ENCODE results near the genes ATXN1 and KDM1B.

GRCh38 chr6:16136970-16137687 is 8.2 kb downstream of the MYLIP start:
- PRO-cap = no peak

- PRO-cap = no peak
Measured at GRCh38 chr6:16140380-16141205, 11.7 kb downstream of the MYLIP start.

DNA sequence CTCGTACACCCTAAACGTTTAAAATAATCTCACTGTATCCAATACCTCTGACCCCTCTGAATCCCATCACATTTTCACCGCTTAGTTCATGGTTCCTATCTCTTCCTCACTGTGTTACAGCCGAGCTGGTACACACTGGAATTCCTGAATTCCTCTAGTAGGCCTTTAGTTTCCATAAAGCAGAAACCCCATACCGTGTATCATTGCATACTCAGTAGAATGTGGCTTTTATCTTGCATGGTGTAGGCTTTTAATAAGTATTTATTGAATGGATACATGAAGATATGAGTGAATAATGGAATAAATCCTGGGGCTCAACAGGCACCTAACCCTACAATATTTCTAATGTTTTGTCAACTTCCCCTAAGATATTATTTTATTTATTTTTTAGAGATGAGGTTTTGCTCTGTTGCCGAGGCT is 178.3 kb downstream of the GMPR start:
- PRO-cap = no peak

DNA sequence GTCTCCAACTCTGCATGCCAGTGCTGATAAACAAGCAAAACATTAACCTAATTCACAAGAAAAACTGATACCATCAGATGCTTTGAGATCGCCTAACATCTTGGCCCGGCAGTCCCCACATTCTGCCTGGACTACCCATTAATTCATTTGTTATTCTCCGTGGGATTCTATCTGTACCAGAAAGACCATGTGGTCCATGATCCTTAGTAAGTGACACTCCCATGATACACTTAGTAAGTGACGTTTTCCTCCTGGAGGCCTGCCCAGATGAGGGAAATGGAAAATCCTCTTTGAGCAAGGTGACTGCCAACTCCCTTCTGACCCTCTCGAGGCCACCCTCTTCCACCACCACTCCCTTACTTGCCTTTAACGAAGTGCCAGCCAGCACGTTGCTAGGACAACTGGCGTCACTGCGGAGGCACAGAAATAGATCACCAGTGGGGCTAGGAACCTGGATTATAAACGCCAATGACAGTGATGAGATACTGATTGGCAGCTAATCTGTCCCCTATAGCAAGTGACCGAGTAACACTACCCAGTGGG is 239.3 kb downstream of the GMPR start:
- PRO-cap = no peak

GRCh38 chr6:16504578-16504987 is 256.7 kb downstream of the ATXN1 start:
- PRO-cap = no peak

DNA sequence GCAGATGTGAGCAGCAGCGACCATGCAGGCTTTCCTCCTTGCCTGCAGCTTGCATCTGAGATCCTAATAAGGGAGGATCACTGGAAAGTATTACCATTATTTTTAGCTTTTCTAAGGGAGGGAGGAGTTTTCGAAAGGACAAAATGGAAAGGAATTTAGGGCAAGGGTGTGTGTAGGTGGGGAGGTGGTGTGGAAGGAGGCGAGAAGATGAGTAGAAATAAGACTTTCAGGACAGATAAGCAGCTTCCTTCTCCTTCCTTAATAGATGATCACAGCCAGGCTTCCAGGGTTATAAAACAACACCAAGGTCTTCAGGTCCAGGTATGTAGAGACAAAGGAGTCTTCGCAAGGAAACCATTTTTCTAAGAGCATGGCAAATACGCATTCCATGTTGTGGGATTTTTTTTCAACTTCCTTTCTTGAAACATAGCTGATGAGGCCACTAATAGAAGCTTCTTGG is 216.5 kb downstream of the ATXN1 start:
- PRO-cap = no peak

GRCh38 chr6:16740946-16741492 is 20.2 kb downstream of the ATXN1 start:
- PRO-cap = no peak

GRCh38 chr6:16761299-16762222 is at the start of gene ATXN1:
TSS of gene ATXN1 (minus strand) at chr6:16761460.
- PRO-cap = bidirectional peak, plus-strand start at chr6:16761642, minus-strand start at chr6:16761460; bidirectional peak, plus-strand start at chr6:16761915, minus-strand start at chr6:16761883; bidirectional peak, plus-strand start at chr6:16762156, minus-strand start at chr6:16762136

GRCh38 chr6:16804665-16805747 is 43.7 kb upstream of the ATXN1 start:
- PRO-cap = bidirectional peak, plus-strand start at chr6:16804792, minus-strand start at chr6:16804807; unidirectional peak, minus-strand start at chr6:16805067

DNA sequence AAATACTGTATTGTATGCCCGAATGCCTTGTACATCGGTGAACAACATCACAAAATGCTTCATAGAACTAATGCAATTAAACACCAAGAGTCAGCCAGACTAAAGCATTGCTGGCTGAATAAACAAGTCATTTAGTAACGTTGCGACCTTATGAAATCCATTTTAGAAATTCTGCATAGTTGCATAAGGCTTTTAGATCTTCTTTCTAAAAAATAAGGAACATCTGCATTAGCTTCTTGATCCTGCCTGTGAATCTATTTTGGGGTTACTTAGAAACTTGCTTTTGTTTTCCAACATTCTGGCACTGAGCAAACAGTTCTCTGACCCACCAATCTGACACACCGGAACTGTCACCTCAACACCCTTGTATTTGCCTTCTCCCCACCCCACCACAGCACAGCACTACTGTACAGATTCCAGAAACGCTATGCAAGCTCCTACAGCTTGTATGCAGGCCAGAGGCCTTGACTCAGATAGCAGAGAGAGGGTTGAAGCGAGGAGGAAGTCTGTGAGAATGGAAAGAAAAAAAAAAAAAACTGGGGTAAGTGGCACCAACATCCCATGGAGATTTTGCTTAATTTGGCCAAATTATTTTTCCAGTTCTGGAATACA is 55.0 kb downstream of the KIF13A start:
- PRO-cap = no peak

- PRO-cap = no peak
Measured at GRCh38 chr6:17975136-17975834, 12.2 kb downstream of the KIF13A start.

DNA sequence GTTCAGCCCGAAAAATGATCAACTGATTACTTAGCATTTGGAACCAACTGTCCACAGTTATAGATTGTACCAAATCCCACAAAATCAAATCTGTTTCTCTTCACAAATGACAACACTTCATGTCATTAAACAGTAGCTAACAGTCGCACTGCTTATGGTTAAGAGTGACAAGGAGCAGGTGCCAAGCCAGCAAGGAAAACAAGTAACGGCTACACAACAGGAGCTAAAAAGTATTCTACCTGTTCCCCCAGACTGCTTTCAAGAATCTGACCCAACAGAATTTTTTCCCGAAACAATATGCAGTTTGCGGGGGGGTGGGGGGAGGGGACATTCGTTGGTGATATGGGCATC is 2.1 kb downstream of the KIF13A start:
- PRO-cap = no peak

- PRO-cap = no peak
Measured at GRCh38 chr6:18022893-18023480, 35.6 kb upstream of the KIF13A start.

DNA sequence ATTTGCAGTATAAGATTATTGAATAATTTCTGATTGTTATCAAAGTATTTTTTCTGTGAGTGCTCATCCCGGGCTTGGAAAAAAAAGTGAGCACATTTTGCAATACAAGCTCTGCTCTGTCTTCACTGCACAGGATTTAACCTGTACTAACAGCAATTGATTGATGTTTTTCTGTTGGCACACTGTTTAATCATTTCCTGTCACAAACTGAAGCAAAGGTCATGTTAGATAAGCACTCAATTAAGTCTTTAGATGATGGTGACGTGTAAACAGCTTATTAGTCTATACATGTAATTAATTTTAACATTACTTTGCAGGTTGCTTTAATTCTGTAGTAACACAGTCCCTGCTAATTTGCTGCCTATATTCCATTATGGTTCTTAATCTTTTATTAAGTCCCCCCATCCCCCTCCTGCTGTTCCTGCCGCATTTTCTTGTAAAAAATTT is 65.6 kb downstream of the NHLRC1 start:
- PRO-cap = no peak

DNA sequence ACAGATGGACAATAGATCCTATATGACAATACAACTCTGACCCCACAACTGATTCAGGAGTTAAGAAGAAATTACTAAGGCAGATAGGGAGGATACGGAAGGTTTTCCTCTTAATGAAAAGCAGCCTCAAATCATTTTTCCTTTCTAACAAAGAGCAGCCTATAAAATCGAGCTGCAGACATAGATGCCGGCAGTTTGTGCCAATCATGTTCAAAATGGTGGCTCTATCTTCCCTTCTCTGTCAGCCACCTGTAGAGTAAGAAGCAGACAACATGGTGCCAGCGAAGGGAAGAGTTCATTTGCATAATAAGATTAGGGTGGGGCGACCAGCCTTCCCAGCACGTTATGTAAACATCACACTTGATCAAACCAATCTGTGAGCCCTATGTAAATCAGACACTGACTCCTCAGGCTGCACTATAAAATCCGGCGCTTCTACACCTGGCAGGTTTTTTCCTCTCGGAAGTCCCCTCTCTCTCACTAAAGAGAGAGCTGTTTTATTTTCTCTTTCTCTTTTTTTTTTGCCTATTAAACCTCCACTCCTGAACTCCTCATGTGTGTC is 13.1 kb downstream of the TPMT start:
- PRO-cap = no peak

GRCh38 chr6:18155232-18155762 is at the start of gene KDM1B:
TSS of gene KDM1B (plus strand) at chr6:18155422.
- PRO-cap = bidirectional peak, plus-strand start at chr6:18155437, minus-strand start at chr6:18155074; unidirectional peak, plus-strand start at chr6:18155496

DNA sequence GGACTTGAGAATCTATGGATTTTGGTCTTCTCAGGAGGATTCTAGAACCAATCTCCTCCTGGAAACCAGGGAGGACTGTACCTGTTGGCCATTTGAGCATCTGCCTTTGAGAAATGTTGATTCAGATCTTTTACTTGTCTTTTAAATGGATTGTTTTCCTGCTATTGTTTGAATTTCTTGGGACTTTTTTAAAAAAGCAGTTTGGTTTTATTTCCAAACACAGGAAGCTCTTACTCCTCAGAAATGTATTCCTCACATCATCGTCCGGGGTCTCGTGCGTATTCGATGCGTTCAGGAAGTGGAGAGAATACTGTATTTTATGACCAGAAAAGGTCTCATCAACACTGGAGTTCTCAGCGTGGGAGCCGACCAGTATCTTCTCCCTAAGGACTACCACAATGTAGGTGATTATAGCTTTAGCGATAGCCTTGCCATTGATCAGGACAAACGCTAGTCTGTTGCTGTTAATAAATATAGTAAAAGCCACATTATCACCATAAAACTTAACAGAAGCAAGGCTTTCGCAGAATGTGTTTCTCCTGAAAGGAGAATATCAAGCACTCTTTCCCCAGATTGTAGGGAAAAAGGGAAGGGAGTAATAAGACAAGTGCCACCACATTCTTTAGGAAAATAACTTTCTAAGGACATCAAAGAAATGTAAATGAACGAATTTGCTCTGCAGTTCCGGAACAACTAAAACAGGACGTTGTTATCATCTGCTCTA is 41.8 kb downstream of the KDM1B start:
- PRO-cap = no peak

DNA sequence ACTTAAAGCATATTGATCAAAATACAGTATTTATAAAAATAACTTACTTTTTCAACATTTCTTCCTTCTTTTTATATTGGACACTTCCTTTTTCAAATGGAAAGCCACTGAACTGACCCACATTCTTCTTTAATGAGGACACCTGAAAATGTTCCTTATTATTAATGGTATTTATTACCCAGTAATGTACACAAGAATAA is 8.1 kb downstream of the DEK start:
- PRO-cap = no peak

DNA sequence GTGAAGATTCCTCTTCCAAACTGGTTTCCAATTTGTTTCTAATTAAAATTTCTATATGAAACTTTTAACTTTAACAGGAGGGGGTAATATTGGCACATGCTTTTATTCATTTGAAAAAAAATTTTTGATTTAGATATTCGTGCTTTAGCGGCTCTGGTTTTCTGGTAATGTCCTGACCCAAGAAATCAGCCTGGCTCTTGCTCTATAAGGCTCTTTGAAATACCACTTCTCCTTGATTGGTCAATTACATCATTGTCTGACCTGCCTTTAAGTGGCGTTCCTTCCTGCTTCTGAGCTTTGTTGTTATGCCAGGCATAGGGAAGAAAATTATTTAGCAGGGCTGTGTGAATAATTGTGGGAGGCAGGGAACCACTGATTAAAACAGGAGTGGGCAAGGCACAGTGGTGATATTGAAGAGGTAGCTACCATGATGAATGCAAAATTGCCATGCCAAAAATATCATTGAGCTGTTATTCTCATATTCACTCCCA is 3.9 kb downstream of the RNF144B start:
- PRO-cap = no peak

DNA sequence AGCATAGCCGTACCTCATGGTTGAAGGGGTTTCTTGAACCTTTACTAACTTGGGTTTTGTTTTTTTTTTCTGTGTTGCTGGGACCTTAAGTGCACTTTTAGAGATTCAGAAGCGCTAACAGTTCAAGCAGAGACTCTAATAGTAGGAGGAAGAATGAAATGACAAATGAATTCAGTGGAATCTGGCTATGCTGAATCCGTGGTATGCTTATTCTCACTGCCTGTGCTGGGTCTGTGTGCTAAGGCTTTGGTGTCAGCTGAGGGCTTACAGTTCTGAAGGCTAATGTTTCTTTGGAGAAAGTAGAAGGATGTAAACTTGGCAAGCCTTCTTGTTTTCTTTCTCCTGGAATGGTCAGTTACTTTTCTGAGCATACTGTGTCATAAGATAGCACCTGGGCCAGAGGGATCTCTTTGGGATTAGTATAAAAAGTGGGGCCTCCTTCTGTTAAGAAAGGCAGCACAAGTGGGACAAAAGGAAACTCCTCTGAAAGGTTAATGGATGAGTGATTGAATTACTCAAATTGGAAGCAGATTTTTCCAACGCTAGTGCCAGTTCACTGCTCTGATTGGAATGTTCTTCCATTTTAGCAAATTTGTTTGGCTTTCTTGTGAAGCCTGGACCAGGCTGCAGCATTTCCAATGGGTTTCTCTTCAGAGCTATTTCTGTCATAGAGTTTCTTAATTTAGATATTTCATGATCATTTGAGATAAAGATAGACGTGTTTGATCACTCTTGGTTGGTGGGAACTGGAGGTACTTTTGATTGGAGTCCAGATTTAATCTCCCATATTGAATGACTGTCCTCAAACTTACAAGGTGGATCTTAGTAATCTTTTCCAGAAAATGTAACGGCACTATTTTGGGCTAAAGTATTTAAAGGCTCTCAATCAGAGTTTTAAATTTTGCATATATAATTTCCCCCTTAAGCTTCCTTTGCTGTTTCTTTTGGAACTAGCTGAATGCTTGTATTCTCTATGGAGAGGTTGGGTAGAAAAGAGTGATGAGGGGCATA is 28.9 kb downstream of the RNF144B start:
- PRO-cap = no peak